HT-29 (cell line): Measurements from ENCODE around the gene PMFBP1.

DNA sequence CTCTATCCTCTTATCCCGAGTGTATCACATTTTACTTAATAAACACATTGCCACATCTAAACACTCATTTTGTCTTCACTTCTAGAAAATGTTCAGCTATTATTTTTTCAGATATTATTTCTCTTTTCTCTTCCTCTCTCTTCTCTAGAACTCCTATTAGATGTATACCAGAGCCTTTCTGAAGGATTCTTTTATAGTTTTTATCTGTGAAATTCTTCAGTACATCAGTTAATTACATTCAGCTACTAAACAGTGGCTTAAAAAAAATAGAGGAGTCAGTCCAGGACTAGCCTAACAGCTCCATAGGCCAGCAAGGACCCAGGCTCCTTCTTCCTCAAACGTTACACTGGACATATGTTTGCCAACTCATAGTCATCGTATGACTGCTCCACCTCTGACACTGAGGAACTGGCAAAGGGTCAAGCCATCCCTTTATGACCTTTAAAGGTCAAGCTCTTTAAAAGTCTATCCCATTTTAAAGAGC is 36.8 kb downstream of the PHLPP2 start:
- RAMPAGE, long total RNA: no peak

- RAMPAGE, long total RNA: no peak
Observed at GRCh38 chr16:71745063-71745743, 20.7 kb upstream of the PHLPP2 start.

GRCh38 chr16:71777620-71778092 is 31.0 kb downstream of the AP1G1 start:
- RAMPAGE, long total RNA: no peak

GRCh38 chr16:71859908-71860843 is 14.4 kb downstream of the ATXN1L start:
- RAMPAGE, long total RNA: no peak

DNA sequence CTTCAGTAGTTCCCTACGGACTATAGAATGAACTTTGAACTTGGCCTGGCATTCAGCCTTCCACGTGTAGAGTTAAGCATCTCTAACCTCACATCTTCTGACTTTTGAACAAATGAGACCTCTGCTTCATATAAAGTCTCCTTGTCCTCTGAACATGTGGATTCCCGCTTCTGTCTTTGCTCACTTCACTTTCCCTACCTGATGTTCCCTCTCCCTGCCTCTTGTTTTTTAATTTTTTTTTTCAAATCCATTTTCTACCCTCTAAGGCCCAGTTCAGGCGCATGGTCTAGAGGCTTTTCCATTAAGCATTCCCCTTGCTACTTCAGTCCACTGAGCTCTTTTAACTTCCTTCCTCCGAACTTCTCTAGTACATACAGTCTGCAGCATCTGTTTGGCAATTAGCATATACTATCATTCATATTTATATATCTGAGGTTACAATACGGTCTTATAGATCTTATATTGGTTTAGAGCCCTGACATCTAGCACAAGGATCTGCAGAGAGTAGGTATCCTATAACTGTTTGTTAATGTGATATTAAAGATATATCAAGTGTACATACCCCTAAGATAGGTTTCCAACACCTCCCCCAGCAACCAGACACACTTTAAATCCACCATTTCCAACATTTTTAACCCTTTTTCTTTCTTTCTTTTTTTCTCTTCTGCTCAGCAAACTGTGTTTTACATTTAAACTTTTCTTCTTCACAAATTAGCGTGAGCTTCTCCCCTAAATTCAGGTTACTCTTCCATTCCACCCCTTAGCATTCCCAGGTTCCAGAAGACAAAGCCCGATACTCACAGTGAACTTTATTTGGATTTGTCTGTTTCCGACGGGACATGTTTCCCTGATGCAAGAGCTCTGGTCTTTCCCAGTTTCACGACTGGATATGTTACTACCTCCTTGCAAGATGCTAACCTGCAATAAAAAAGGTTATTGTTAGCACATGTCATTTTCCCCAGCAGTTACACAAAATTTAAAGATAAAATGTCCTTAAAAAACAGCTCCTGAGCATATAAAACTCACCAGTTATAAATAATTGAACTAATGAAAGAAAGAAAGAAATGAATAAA is 4.5 kb downstream of the ZNF821 start:
- RAMPAGE, long total RNA: no peak

DNA sequence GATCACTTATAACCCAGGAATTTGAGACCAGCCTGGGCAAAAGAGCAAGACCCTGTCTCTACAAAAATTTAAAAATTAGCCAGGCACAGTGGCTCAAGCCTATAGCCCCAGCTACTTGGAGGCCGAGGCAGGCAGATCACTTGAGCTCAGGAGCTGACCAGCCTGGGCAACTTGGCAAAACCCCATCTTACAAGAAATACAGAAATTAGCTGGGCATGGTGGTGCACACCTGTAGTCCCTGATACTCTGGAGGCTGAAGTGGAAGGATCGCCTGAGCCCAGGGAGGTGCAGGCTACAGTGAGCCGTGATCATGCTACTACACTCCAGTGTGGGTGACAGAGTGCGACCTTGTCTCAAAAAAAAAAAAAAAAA is 13.2 kb downstream of the DHODH start:
- RAMPAGE, long total RNA: no peak

GRCh38 chr16:72044564-72045369 is 9.5 kb upstream of the HP start:
- RAMPAGE, long total RNA: no peak

DNA sequence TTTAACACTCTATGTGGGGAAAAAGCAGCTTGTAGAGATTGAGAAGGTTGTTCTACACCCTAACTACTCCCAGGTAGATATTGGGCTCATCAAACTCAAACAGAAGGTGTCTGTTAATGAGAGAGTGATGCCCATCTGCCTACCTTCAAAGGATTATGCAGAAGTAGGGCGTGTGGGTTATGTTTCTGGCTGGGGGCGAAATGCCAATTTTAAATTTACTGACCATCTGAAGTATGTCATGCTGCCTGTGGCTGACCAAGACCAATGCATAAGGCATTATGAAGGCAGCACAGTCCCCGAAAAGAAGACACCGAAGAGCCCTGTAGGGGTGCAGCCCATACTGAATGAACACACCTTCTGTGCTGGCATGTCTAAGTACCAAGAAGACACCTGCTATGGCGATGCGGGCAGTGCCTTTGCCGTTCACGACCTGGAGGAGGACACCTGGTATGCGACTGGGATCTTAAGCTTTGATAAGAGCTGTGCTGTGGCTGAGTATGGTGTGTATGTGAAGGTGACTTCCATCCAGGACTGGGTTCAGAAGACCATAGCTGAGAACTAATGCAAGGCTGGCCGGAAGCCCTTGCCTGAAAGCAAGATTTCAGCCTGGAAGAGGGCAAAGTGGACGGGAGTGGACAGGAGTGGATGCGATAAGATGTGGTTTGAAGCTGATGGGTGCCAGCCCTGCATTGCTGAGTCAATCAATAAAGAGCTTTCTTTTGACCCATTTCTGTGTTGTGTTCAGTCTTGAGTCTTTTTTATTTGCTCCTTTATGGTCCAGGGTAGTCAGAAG is 2.5 kb upstream of the HPR start:
- RAMPAGE, long total RNA: no peak

GRCh38 chr16:72172081-72172828 is at the start of gene PMFBP1:
Gene PMFBP1, minus strand, starts transcription at chr16:72172155.
- RAMPAGE, long total RNA: no peak

DNA sequence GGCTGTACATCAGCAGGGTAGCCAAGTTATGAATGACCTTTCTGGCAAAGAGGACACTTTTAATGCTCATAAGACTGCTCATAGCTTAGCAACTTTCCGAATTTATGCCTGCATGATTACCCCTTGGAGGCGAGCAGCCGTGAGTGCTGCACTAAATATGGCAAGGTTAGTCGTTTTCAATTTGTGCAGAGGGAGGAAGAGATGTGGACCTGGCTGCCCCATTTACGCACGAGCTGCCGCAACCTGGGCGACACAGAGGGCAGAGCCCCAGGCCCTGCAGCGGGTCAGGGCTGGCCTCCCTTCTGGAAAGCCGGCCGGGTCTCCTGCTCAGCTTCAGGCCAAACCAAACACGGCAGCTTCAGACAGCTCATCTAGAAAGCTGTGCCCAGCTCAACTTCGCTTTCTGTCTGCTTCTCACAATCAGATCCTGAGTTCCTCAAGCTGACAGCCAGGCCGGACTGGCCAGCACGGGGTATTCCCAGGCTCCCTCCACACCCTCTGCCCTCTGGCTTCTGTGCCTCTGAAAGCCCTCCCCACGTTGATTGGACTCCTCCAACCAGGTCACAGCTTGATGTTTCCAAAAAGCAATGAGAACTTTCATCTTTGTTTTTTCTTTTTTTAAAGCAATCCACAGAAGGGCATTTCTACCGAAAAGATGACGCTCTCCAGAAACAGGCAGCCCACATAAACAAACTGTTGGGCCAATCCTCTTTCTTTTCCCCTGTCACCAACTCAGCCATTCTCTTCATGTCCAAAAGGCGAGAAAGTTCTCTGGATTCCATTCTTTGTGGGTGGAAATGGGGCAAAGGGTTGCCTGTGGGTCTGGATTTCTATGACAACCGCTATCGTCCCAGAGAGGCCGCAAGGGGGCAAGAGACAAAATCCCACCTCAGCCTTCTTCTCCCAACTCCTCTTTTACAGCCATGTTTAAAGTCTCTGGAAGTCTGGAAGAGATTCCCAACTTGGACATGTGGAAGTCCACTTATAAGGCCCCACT is 189.1 kb downstream of the ZFHX3 start:
- RAMPAGE, long total RNA: no peak

DNA sequence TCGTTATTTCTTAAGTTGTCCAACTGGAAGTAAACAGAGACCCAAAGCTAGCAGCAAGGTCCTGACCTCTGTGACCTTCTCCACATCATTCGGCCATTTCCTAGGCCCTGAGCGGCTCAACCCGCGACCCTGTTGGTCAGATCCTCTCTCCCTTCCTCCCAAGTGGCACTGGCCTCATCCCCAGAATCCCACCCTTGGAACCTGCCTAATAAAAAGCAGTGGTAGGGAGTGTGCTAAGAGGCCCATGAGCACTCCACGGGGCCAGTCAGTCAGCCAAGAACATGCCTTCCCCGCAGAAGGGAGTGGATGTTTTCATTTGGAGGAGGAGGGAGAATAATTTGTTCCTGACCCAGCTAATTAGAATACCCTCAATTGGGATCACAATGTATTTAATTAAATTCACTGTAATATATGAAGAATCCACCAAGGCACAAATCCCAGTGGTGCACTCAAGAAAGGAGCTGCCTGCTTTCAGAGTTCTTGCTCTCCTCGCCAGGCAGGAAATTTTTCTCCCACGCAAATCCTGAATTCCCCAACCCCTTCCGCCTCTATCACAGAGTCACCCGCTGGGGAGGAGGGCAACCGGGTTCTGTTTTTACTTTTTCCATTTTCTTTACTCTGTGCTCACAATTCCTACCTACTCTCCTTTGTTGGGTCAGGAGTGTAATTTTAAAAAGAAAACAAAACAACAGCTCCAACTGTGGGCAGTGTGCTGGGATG is 153.5 kb downstream of the ZFHX3 start:
- RAMPAGE, long total RNA: no peak

GRCh38 chr16:72952547-72952997 is 95.4 kb downstream of the ZFHX3 start:
- RAMPAGE, long total RNA: no peak

GRCh38 chr16:72956014-72956562 is 91.8 kb downstream of the ZFHX3 start:
- RAMPAGE, long total RNA: no peak

GRCh38 chr16:72989390-72990858 is 58.0 kb downstream of the ZFHX3 start:
- RAMPAGE, long total RNA: no peak

GRCh38 chr16:73050075-73050647 is 2.2 kb upstream of the ZFHX3 start:
- RAMPAGE, long total RNA: no peak

- RAMPAGE, long total RNA: no peak
Observed at GRCh38 chr16:73126130-73126959, 78.4 kb upstream of the ZFHX3 start.

- RAMPAGE, long total RNA: no peak
Observed at GRCh38 chr16:74367326-74368588, 8.3 kb upstream of the NPIPB15 start.

DNA sequence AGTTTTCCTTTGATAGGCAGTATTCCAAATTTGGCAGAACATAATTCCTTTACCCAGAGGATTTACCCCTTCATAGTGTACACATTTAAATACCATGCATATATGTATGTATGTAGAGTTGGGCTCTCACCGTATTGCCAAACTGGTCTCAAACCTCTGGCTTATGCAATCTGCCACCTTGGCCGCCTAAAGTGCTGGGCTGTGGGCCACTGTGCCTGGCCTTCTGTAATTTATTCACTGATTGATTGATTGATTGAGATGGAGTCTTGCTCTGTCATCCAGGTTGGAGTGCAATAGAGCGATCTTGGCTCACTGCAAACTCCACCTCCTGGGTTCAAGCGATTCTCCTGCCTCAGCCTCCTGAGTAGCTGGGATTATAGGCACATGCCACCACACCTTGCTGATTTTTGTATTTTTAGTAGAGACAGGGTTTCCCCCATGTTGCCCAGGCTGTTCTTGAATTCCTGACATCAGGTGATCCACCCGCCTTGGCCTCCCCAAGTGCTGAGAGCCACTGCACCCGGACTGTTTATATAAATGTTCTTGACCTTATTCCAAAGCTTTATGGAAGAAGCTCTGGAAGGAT is 14.9 kb downstream of the GLG1 start:
- RAMPAGE, long total RNA: no peak

DNA sequence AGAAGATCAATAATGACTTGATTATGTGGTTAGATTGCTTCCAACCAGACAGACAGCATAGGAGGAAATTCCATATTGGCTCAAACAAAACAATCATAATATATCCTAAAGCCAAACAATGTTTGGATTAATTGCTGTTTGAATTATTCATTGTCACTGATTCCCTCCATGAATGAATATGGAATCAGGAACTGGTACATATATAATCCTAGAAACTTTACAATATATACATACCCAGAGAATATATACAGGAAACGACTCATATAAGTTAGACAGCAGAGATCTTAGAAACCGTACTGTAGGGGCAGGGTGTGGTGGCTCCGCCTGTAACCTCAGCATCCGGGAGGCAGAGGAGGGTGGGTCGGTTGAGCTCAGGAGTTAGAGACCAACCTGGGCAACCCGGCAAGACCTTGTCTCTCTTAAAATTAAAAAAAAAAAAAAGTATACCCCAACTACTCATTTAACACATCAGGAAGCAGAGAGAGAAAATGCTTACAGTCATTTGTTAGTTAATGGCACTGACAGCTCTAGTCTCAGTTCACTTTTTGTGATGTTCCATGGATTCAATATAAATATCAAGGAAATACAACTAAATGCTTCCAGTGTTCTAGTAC is 5.8 kb downstream of the GLG1 start:
- RAMPAGE, long total RNA: no peak

GRCh38 chr16:75249794-75250582 is 1.4 kb downstream of the BCAR1 start:
- RAMPAGE, long total RNA: no peak